Colon Carcinoma Metastatic in the Brain (tissue), 2 donors: ENCODE measurements around a stretch of chr17.

DNA sequence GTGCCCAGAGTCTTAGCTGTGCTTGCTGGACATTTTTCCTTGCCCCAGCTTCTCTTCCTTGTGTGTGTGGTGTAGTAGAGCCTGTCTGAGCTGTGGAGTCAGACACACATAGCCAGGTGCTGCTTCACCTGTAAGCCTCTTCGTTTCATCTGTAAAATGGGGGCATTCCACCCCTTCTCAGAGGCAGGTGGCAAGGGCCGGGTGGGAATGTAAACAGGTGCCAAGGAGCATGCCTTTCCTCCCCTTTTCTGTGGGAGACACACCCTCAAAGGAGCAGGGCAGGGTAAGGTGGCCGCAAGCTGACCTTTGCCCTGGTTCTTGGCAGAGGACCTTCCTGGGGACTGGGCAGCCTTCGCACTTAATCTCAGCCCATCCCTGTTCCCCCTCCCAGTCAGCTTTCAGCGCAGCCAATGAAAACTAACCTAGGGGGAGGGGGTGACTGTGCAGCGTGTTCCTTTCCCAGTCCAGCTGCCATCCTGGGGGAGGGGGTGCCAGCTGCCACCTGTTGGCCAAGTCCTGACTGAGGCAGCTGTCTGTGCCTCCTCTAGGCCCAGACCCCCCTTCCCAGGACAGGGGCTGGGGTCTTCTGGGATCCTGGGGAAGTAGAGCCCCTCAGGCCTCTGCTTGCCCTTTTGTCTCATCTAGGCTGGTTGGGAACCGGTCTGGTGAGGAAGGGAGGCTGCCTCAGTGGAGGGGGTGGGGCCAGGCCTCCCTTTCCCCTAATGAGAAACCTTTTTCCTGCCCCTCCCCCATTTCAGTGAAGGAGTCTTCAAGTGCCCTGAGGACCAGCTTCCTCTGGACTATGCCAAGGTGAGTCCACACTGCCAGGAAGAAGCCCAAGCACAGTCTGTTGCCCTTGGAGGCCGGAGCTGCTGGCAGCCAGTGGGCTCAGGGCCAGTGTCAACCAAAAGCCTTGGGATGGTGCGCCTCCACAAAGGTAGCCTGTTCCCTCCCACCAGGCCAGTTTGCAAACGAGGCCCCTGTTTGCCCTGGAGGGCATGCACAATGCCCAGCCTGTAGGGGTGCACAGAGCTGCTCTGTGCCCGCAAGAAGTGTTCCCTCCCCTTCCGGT lies 3.0 kb downstream of the TRAF4 start:
- PRO-cap, 2 experiments = peak in 1 of 2 experiments; most common plus-strand start position 800 of the sequence (in 1); most common minus-strand start position 643 of the sequence (in 1)

- PRO-cap, 2 experiments = peak in 2 of 2 experiments; most common plus-strand start chr17:28811819 (in 2)
These were observed 31.0 kb downstream of the FAM222B start for GRCh38 chr17:28811558-28811925.

GRCh38 chr17:28857698-28858609 lies 3.1 kb downstream of the ERAL1 start:
- PRO-cap, 2 experiments = no peak in any of the 2 experiments

DNA sequence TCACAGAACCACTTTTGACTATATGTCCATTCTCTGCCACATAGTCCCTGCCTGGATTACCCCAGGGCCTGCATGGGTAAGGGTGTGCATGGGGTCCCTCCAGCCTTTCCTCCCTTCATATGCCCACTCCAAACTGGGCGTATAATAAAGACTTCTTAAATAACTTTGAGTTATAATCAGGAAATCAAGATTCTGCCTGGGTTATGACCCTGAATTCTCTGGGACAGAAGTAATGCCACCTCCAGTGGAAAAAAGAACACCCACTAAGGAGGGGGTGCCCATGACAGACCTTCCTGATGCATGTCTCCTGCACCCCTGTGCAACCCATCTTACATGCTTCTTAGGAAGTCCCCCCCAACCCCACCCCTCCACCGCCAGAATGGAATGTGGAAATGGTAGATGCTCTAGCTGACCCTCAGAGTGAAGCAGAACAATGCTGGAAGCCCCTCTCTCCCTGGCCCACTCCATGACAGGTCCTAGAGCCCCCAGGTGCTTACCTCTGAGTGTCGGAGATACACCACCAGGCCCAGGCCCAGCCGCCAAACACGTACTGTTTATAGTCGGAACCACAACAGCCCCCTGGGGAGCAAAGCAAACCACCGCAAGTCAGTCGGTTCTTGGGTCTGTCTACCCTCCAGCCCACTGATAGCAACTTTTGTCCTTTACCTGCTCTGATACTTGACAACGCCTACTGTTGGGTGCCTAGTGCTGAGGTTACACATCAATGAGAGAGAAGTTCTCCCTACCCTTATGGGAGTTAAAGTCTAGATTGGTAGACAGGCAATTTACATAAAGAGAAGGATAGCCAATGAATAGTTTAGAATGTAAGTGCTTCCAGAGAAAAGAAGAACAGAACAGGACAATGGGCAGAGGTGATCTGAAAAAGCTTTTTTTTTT lies 8.8 kb downstream of the FLOT2 start:
- PRO-cap, 2 experiments = no peak in any of the 2 experiments

GRCh38 chr17:28891493-28892136 lies 5.9 kb downstream of the FLOT2 start:
- PRO-cap, 2 experiments = no peak in any of the 2 experiments

- PRO-cap, 2 experiments = no peak in any of the 2 experiments
These were observed 10.8 kb upstream of the DHRS13 start for GRCh38 chr17:28913430-28914266.

GRCh38 chr17:28946176-28946910 lies 5.0 kb downstream of the PHF12 start:
- PRO-cap, 2 experiments = no peak in any of the 2 experiments

DNA sequence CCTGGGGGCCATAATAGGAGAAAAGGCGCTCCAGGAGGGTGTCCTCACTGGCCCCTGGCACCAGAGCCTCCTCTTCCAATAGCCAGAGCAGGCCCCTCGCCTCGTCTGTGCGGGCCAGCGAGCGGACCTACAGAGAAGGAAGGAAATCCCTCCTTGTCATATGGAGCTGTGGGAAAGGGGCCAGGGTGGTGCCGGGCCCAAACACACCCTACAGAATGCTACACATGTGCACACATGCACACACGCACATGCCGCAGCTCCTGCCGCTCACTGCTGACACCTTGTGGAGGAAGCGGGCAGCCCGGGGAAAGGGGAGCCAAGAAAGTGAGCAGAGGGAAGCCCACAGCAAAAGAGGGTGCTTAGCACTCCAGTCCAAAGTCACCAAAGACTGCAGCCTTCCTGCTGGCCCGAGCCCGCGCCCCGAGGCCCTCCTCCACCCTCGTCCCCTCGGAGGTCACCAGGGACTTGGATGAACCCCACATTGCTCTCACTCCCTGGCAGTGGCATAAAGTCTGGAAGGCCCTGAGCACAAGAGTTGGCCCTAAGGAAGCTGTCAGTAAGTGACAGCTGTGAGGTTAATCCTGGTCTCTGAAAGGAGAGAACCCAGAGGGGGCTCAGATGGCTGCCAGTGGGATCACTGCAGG lies 68.3 kb downstream of the MYO18A start:
- PRO-cap, 2 experiments = no peak in any of the 2 experiments

DNA sequence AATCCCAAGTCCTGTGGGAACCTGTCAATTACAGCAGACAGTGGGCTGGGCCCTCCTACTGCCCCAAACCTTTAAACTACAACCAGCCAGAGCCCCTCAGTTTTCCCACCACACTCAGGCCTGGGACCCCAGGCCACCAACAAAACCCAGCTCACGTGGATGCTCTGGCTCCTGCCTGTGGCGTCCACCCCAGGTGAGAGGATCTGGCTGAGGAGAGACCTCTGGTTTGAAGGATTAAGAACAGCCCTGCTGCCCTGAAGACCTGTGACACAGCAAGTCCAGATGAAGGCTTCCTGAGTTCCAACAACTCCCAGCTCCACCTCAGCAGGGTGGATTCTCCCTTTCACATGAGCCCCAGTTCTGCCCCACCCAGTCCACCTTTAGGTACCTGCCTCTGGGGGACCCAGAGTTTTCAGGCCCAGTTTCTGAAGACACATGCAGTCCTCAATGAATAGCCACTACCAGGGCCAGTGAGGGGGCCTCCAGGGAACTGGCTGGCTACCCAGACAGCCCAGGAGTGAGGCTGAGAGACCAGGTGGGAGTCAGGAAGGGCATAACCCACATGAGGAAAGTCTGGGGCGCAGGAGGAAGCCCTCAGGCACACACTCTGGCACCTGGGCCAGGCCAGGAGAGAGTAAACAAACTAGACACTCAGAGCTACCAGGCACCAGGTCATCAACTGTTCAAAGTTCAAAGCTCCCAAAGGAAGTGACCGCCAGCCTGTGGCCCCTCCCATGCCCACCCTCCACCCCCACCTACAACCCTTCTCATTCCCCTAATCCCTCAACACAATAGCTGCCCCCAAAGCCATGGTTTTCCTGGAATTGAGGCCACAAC lies 2.3 kb downstream of the MYO18A start:
- PRO-cap, 2 experiments = peak in 2 of 2 experiments; most common plus-strand start position 770 of the sequence (in 1); most common minus-strand start position 612 of the sequence (in 2)

DNA sequence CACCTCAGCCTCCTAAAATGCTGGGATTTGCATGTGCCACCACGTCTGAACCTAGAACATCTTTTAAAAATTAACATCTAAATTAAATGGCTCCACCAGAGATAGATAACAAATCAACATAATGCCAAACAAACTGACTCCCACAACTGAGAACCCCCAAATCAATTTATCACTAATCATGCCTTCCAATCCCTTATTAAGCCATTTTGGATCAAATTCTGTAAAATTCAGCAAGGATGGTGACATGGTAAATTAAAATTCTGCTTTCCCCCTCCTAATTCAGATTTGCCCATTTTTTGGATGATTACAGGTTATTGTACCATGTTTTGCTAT lies 16.7 kb downstream of the NUFIP2 start:
- PRO-cap, 2 experiments = no peak in any of the 2 experiments

GRCh38 chr17:29292086-29293319 lies 1.4 kb downstream of the NUFIP2 start:
- PRO-cap, 2 experiments = peak in 2 of 2 experiments; most common plus-strand start chr17:29293066 (in 2); most common minus-strand start chr17:29292702 (in 2)

GRCh38 chr17:29347787-29348024 lies 42.5 kb upstream of the TAOK1 start:
- PRO-cap, 2 experiments = no peak in any of the 2 experiments

DNA sequence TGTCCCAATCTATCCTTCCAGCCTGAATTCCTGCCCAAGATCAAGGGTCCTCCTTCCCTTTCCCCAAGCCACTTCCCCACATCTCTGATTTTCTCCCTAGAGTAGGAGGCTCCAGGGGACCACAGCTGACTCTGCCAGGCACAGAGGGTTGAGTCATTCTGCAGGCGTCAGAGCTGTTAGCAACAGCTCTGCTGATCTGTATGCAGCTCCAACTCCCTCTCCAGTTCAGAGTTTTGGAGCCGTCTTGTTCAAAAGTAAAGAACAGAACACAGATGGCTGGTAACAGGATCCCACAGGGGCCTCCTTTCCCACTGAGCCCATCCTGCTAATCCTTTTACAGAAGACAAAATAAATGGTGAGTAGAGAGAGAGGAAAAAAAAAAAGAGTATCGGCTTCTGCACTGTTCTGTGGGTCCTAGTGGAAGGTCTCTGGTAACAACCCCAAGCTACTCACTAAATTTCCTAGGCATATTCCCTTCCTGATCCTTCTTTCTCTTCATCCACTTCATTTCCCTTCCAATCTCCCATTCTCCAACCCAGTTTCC lies 13.4 kb upstream of the TAOK1 start:
- PRO-cap, 2 experiments = no peak in any of the 2 experiments

GRCh38 chr17:29418476-29419454 lies 28.6 kb downstream of the TAOK1 start:
- PRO-cap, 2 experiments = no peak in any of the 2 experiments

GRCh38 chr17:29543686-29544467 lies 23.0 kb downstream of the ABHD15 start:
- PRO-cap, 2 experiments = no peak in any of the 2 experiments

GRCh38 chr17:29567819-29568164 lies 709 bp upstream of the TP53I13 start:
- PRO-cap, 2 experiments = peak in 2 of 2 experiments; most common plus-strand start chr17:29568047 (in 2); most common minus-strand start chr17:29568008 (in 1)

- PRO-cap, 2 experiments = no peak in any of the 2 experiments
These were observed 4.3 kb downstream of the GIT1 start for GRCh38 chr17:29585030-29585582.

GRCh38 chr17:29592040-29592564 lies 830 bp upstream of the ANKRD13B start:
- PRO-cap, 2 experiments = peak in 1 of 2 experiments; most common plus-strand start chr17:29592458 (in 1); most common minus-strand start chr17:29592248 (in 1)

DNA sequence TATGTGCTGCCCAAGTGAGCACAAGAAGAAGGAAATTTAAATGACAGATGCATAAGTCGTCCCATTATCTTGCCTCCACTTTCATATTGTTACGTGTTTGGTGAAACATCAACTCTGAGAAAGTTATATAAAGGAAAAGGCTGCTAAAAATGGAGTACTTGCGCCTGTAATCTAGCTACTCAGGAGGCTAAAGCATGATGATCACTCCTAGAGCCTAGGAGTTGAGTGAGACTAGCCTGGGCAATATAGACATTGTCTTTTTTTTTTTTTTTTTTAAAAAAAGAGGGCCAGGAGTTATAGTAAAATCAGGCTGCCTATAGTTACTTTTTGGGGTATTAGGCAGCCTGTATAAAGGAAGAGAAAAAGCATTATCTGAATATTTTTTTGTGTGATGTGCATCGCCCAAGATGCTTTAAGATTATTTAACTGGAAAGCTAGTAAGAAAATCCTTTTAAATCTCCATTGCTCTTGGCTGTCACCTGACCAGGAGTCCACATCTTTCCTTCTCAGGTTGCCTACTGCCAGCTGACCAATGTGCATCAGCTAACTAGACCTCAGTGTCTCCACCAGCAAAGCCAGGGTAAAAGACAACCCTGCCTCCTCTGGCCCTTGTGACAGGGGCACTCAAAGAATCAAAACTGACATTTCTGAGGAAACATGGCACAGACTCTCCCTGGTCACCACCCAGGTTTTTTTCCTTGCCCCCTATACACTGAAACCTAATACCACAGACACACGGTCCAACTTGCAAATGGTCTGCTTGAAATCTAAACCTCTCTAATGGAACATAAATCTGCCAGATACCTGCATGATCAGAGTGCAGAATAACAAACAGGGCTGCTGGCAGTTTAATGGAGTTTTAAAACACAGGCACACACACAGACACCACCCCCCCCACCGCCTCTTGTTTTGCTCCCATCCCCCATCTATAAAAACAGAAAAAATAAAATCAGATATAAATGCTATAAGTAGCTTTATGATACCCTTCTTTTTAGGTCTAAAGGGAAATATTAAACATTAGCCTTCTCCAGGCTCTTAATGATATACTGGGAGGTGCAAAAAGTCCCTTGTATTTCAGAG lies 19.3 kb upstream of the CORO6 start:
- PRO-cap, 2 experiments = no peak in any of the 2 experiments

- PRO-cap, 2 experiments = no peak in any of the 2 experiments
These were observed 54.9 kb upstream of the CORO6 start for GRCh38 chr17:29677503-29678112.